ENCODE results near the genes PSG1, ZNF234 and ZNF227.

GRCh38 chr19:42440737-42441664 lies 1.7 kb downstream of the CXCL17 start:
- PRO-cap, result unidirectional peak, plus-strand start at chr19:42441254
- RAMPAGE, long total RNA, result no peak
- RRBS, result no CpG with 5 or more reads among the region's 7 CpGs

DNA sequence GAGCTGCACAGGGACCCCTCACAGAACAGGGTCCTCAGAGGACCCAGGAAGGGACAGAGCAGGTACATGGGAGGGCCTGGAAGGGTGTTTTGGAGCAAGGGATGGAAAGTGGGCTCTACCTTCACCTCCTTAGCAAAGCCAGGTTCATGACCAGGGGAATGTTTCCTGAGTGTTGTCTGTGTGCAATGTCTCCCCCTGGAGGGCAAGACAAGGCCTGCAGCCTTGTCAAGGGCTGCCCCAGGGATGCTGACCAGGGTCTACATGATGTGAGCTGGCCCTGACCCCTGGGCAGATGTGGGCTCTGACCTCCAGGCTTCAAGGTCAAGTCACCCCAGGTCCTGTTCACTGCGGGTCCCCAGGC lies 946 bp upstream of the CEACAM1 start:
- PRO-cap, result no peak
- RAMPAGE, long total RNA, result no peak
- RRBS, result no CpG with 5 or more reads among the region's 1 CpG

- PRO-cap, result no peak
- RAMPAGE, long total RNA, result no peak
- RRBS, result no CpG with 5 or more reads among the region's 1 CpG
These were observed 59.2 kb upstream of the CEACAM8 start for GRCh38 chr19:42653932-42654262.

DNA sequence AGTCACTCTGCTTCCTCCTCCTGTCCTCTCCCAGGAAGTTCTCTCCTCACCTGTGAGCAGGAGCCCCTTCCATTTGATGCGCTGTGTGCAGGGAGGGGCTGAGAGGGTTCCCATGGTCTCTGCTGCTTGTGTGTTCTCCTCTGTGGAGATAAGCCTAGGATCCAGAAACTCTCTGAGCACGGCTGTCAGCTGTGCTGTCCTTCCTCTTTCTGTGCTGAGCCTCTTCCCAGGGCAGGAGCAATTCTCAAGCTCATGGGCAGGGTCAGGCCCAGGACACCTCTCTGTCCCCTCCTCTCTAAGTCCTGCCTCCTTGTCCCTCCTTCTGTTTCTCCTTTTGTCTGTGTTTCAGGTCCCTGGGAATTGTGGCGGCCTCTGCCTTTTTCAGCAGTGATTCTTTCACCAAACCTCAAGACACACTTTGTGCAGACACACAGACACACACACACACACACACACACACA lies at the start of gene PSG1:
Gene PSG1, minus strand, starts transcription at position 246 of the 461 bp plus-strand sequence.
- PRO-cap, result no peak
- RAMPAGE, long total RNA, result no peak
- RRBS, result no CpG with 5 or more reads among the region's 3 CpGs

- PRO-cap, result no peak
- RAMPAGE, long total RNA, result no peak
- RRBS, result no CpG with 5 or more reads among the region's 26 CpGs
These were observed 816 bp downstream of the CD177 start for GRCh38 chr19:43354217-43354786.

GRCh38 chr19:43362303-43363360 lies 9.1 kb downstream of the CD177 start:
- PRO-cap, result no peak
- RAMPAGE, long total RNA, result no peak
- RRBS, result no CpG with 5 or more reads among the region's 24 CpGs

DNA sequence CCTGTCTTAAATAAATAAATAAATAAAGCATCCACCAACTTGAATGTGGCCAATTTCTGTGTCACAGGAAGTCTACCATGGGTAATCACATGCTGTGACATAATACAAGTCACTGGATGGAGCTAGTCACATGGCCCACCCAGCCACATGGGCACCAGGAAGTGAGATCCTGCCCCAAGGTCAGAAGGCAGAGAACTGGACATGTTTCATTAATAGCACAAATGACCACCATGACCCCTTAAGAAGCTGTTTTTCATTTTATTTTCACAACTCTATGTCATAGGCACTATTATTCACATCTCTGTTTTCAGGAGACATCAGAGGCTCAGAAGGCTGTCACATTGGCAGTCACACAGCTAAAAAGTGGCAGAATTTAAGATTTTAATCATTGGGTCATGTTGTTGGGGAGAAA lies 8.5 kb downstream of the PINLYP start:
- PRO-cap, result no peak
- RAMPAGE, long total RNA, result no peak

GRCh38 chr19:43623794-43624442 lies 4.5 kb upstream of the ZNF428 start:
- PRO-cap, result no peak
- RAMPAGE, long total RNA, result no peak
- RRBS, result no CpG with 5 or more reads among the region's 34 CpGs

GRCh38 chr19:43683073-43683646 lies 13.2 kb upstream of the PLAUR start:
- PRO-cap, result no peak
- RAMPAGE, long total RNA, result no peak
- RRBS, result no CpG with 5 or more reads among the region's 5 CpGs

DNA sequence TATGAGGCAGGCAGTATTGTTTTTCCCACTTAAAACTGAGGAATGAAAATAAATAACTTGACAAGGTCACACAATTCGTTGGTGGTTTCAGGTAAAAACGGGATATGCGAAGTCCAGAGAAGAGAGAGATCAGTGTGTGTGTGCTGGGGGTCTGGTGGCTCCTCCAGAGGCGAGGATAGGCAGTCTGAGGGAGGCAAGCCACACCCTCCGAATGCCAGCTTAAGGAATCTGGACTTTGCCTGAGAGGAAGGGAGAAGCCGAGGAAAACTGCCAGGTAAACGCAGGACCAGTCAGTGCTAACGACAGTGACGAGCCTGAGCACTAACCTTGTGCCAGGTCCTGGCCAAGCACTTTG lies 15.4 kb downstream of the SMG9 start:
- PRO-cap, result no peak
- RAMPAGE, long total RNA, result no peak
- RRBS, result no CpG with 5 or more reads among the region's 9 CpGs

DNA sequence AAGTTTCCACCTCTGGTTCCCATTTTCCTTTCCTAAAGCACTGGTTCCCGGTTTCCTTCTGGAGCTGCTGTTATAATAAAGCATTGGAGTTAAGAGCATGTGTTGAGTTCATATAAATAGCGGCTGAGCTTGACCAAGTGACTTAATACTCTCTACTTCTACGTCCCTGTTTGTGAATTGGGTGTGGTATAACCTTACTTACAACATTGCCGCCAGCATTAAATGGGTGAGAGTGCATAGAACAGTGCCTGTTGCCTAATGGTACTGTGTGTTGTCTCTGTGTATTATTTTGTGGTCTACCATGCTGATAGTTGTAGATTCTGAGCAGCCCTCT lies 1.4 kb upstream of the SMG9 start:
- PRO-cap, result no peak
- RAMPAGE, long total RNA, result no peak
- RRBS, result no CpG with 5 or more reads among the region's 4 CpGs

- PRO-cap, result no peak
- RAMPAGE, long total RNA, result no peak
- RRBS, result 69% methylated on average over 1 of the region's 7 CpGs
These were observed 10.3 kb upstream of the LYPD5 start for GRCh38 chr19:43812502-43813082.

DNA sequence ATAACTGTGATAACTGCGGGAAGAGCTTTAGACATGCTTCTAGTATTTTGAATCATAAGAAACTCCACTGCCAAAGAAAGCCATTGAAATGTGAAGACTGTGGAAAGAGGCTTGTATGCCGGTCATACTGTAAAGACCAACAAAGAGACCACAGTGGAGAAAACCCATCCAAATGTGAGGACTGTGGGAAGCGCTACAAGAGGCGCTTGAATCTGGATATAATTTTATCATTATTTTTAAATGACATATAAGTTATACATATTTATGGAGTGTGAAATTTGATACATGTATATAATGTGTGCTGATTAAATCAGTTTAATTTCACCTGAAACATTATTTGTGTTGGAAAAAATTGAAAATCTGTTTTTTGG lies 7.6 kb downstream of the ZNF222 start:
- PRO-cap, result no peak
- RAMPAGE, long total RNA, result no peak
- RRBS, result no CpG with 5 or more reads among the region's 4 CpGs

- PRO-cap, result no peak
- RAMPAGE, long total RNA, result no peak
- RRBS, result no CpG with 5 or more reads among the region's 14 CpGs
These were observed 730 bp downstream of the ZNF225 start for GRCh38 chr19:44113905-44114353.

GRCh38 chr19:44140741-44141988 lies at the start of gene ZNF234:
Gene ZNF234, plus strand, starts transcription at chr19:44141554.
- PRO-cap, result bidirectional peak, plus-strand start at chr19:44141554, minus-strand start at chr19:44141440
- RAMPAGE, long total RNA, result no peak
- RRBS, result no CpG with 5 or more reads among the region's 54 CpGs

DNA sequence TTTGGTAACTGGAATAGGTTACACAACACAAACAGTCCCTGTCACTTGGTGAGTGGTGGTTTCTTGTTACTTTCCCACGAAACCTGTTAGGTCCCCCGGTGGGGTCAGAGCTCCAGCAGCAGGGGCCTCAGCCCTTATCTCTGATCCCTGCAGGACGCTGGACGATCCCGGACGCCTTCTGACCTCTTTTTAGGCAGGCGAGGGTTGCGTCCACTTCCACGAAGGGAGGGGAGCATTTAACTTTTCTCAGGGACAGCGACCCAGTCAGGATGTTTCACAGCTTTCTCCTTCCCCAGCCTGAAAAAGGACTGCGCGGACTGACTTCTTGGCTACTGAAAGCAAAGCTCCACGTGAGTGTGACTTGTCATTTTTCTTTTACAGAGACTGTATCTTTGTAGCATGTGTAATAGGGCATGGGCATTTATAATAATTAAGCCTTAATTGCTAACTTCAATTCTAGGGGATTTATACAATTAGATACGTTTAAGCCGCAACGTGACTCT lies 715 bp downstream of the ZNF234 start:
- PRO-cap, result no peak
- RAMPAGE, long total RNA, result no peak
- RRBS, result 4% methylated on average over 1 of the region's 16 CpGs

DNA sequence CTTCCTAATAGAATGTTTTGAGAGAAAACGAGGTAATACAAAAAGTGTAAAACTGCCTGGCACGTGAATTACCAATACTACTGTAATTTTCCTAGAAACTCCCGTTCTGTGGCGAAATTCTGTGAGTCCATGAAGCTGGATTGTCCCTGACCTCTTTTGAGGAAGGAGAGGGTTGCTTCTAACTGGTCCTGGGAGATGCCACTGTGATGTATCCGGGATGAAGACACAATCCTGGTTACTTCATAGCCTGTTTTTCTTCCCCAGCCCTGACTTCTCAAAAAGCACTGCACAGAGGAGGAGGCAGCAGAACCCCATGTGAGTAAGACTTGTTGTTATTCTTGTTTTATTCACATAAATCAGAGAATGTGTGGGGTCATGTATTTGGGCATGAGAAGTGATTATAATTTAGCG lies 598 bp downstream of the ZNF226 start:
- PRO-cap, result no peak
- RAMPAGE, long total RNA, result no peak
- RRBS, result no CpG with 5 or more reads among the region's 6 CpGs

- PRO-cap, result unidirectional peak, plus-strand start at chr19:44212538; unidirectional peak, plus-strand start at chr19:44212664
- RAMPAGE, long total RNA, result no peak
- RRBS, result 1% methylated on average over 6 of the region's 51 CpGs
These were observed at the start of gene ZNF227 for GRCh38 chr19:44212149-44213302. Gene ZNF227, plus strand, starts transcription at chr19:44212532.

GRCh38 chr19:44590234-44590799 lies 23.0 kb upstream of the IGSF23 start:
- PRO-cap, result no peak
- RAMPAGE, long total RNA, result no peak
- RRBS, result no CpG with 5 or more reads among the region's 8 CpGs

GRCh38 chr19:44665670-44666165 lies 5.6 kb upstream of the CEACAM19 start:
- PRO-cap, result no peak
- RAMPAGE, long total RNA, result no peak
- RRBS, result 94% methylated on average over 1 of the region's 9 CpGs

Data from lung (tissue), 4 donors.